Colon Carcinoma Metastatic in the Brain (tissue), 2 donors: ENCODE data around the genes RBBP9, SEC23B and SCP2D1.

- PRO-cap, 2 experiments, result no peak in any of the 2 experiments
These were observed 2.3 kb upstream of the BFSP1 start for GRCh38 chr20:17533393-17533963.

DNA sequence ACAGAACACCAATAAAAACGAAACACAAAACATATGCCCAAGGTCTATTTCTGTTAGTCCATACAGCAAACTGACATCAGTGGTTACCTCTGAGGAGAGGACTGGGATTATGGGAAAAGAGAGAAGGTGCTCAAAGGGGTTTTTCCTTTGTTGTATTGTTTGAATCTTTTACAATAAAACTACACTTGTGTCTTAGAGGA lies 4.4 kb upstream of the DSTN start:
- PRO-cap, 2 experiments, result no peak in any of the 2 experiments

DNA sequence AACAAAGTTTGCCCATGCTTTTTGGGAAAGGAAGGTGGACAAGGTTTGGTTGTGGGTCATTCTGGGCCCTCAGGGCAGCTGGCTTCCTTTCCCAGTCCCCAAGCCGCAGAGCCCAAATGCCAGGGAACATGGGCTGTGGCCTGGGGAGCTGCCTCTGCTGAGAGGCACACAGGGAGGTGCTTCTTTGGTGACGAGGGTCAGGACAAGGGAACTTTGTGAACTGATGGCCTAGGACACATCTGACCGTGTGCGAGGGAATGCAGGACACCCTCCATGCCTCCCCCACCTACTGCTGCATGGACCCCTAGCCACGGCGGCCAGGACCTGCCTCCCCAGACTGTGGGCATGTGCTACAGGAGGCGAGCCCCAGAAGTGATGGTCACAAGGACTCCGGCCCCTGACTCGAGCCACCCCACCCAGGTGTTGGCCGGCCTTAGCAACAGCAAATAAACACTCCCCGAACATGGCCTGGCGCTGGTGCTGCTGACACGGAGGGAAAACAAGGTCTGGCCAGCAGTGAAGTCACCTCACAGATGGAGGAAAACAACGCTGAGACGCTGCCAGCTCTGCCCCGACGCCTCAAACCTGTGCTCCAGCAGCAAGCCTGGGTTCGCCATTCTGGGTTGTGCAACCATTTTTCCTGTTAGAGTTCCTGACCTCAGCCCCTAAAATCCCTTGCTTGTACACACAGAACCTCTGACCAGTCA lies 55.6 kb downstream of the RRBP1 start:
- PRO-cap, 2 experiments, result no peak in any of the 2 experiments

DNA sequence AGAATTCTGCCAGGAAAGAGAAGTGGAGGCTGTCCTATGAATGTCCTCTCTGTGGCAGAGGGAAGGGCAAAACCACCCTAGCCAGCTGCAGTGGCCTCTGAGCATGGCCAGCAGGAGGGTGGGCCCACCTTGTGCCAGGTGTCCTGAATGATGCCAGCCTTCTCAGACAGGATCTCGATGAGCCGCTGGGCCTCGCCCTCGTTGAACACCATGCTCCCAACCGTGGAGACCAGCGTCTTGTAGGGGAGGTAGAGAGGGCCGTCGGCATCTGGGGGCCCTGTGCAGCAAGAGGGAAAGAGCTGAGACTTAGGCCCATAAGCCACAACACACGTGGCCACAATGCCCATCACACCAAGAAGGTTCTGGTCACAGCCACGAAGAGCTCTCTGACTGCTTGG lies 39.2 kb downstream of the RRBP1 start:
- PRO-cap, 2 experiments, result no peak in any of the 2 experiments

DNA sequence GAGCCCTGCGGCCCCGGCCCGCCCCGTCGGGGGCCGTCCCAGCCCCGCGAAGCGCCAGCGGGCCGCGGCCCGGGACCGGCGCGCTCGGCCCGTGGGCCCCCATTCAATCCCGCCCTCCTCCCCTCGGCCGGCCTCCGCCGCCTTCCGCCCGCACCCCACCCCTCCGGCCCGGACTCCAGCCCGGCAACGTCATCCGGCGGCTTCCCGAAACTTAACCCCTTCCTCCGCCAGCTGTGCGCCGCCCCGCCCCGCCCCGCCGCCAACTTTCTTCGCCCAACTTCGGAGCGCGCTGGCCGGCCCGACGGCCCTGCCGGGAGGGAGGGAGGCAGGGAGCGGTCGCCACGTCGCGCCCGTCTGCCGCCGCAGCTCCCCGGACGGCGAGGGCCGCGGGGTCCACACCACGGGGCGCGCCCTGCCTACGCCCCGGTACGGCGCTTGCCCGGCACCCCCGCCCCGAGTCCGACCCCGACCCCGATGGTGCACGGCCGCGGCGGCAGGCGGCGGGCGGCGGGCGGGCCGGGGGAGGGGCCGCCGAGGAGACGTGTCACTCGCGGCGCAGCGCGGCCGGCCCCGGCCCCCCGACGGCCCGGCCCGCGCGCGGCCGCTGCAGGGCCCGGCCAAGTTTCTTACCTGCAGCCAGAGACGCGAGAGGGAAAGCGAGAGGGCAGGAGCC lies 508 bp downstream of the RRBP1 start:
- PRO-cap, 2 experiments, result peak in 1 of 2 experiments; most common plus-strand start position 276 of the sequence (in 1); most common minus-strand start position 157 of the sequence (in 1)

DNA sequence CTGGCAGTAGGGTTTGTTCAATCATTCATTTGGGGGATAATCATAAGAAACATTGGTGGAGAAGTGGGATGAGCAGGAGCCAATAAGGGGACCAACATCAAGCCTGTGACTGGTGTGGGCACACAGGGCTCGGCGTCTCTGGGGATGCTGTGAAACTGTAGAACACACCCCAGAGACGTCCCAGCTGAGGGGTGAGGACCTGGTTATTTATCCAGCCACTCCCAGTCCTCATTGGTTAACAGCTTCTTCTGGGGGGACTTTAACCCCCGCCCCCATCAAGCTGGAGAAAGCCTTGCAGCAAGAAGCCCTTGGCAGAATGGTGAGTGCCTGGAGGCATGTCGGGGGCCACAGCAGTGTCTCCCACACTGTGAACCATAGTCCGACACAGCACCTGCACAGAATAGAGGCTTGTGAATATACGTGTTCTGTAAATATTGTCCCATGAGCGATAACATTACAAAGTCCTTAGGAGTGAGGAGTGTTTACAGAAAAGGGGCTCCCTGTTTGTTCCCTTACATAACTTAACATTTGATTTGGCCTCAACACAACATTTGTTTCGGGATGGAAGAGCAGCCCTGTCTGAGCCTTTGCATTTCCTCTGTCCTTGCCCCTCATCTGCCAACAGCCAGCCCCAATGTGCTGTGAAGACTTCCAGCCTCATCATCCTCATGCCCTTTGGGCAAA lies 2.1 kb upstream of the RRBP1 start:
- PRO-cap, 2 experiments, result peak in 1 of 2 experiments; most common plus-strand start position 314 of the sequence (in 1); most common minus-strand start position 140 of the sequence (in 1)

DNA sequence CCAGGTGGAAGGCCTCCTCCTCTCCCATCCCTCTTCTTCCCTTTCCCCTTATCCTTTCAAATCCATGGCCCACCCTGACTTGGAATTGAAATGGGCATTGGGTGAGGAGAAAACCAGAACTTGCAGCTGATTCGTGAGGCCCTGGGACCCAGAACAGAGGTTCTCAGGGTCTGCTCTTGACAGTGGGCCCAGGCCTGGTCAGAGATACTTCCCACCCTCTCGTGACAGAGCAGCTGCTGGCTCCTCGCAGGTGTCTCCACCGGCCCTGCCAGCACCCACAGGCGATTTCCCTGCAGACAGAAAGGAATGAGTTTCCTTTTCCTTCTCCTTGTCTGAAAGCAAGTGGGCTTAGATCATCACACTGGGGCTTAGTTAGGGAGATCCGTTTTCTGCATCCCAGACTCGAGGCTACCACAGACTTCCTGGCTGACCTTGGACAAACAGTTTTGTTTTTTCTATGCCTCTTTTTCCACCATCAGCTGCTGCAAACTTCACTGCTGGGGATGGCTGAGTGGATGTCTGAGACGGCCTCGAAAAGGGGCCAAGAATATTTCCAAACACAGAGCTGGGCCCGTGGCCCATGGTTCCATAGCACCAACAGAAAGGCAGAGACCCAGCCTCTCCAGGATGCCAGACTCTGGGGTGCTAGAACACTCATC lies 86.4 kb downstream of the BANF2 start:
- PRO-cap, 2 experiments, result no peak in any of the 2 experiments

- PRO-cap, 2 experiments, result no peak in any of the 2 experiments
These were observed 5.8 kb downstream of the SNX5 start for GRCh38 chr20:17962484-17963441.

DNA sequence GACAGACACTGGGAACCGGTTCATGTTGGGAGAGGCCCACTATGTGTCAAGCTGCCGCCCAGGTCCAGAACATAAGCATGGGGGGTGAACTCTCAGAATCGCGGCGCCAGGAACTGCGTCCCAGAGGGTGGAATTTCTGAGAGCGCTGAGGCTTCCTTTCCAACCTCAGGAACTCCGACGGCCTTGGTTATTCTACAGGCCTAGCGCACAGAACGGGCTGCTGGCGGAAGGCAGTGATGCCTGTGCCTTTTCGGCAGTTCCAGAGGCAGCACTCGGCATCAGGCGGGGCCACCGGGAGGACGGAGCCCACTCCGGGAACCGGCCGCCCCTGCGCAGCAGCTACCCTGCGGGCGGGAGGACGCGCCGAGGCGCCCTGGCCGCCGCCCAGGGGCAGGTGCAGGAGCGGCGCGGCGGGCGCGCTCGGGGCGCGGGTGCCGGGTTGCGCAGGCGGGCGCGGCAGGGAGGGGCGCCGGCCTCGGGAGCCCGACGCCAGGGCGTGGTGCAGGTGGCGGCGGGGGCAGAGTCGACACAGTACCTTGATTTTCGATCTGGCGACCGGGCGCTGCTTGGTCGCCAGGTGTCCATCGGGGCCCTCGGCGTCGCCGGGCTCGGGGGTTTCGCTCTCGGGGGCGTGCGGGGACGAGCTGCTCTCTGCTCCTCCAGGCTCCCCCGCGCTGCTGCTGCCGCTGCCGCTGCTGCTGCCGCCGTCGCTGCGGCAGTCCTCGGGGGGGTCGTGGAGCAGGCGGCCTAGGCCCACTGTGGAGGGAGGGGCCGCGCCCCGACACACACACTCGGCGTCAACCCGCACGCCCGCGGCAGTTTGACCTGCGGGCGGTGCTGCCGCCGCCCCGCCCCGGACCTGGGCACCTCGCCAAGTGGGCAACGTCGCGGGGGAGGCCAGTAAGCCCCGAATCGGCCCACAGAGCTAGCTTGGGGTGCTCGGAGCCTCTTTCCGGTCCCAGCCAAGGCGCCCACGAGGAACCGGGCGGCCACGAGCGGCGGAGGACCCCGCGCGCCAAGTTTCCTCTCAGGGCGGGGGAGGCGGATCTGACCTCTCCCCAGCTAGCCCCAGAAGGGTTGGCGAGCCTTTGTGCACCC lies 1.2 kb downstream of the OVOL2 start:
- PRO-cap, 2 experiments, result peak in 2 of 2 experiments; most common plus-strand start position 818 of the sequence (in 2); most common minus-strand start position 370 of the sequence (in 1)

GRCh38 chr20:18288664-18289293 lies 452 bp downstream of the ZNF133 start:
- PRO-cap, 2 experiments, result no peak in any of the 2 experiments

GRCh38 chr20:18496520-18497614 lies at the start of gene RBBP9:
TSS of gene RBBP9 (minus strand) at chr20:18497225.
- PRO-cap, 2 experiments, result peak in 1 of 2 experiments; most common minus-strand start chr20:18497203 (in 1)

DNA sequence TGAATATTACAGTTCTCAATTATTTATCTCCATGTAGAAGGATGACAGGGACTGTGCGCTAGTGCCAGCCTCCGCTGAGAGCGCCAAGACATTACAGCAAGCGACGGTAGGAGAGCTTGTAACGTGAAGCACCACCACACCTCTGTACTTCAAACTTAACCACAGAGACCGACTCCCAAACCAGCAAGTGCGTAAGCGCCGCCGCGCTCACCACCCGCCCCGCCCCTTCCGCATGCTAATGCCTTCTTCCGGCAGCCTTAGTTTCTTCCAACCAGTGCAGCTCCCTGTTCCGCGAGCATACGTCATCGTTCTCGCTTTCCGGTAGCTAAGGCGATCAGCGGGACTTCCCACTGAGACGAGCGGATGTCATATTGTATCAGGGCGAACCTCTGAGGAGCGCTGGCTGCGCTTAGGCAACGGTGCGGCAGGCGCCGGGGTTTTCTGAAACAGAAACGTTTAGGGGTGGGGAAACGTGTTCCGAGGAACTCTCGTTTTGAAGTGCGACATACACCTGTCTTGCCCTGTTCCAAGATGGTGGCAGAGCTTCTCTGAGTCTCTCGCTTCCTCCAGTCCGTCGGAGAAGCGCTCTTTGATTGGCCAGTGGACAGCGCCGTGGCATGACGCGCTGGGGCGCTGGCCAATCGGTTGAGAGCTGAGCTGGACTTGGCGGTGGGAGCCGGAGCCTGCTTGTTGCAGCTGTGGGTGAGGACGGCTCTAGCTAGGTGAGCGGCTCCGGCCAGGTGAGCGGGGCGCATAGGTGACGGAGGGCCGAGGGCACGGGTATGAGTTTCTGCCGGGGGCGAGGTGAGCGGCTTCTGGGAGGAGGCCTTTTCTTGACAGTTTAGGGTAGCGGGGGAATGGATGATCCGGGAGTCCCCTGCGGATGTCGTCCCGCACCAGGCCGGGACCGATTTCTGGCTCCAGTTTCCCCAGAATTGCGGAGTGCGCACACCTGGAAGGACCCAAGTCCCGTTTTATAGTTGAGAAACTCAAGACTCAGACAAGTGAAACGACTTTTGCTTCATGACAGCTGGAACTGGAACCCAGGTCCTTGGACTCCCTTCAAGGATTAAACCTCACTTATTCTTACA lies at the start of gene SEC23B:
Gene SEC23B, plus strand, starts transcription at position 690 of the 1,091 bp plus-strand sequence.
- PRO-cap, 2 experiments, result peak in 2 of 2 experiments; most common plus-strand start position 314 of the sequence (in 2); most common minus-strand start position 146 of the sequence (in 1)

- PRO-cap, 2 experiments, result no peak in any of the 2 experiments
These were observed 11.8 kb downstream of the SEC23B start for GRCh38 chr20:18519469-18520018.

GRCh38 chr20:18813486-18813914 lies at the start of gene SCP2D1:
TSS of gene SCP2D1 (plus strand) at chr20:18813783.
- PRO-cap, 2 experiments, result no peak in any of the 2 experiments

GRCh38 chr20:19541200-19541438 lies 216.9 kb upstream of the RIN2 start:
- PRO-cap, 2 experiments, result no peak in any of the 2 experiments

- PRO-cap, 2 experiments, result peak in 2 of 2 experiments; most common plus-strand start chr20:19757599 (in 1); most common minus-strand start chr20:19757501 (in 2)
These were observed 704 bp upstream of the RIN2 start for GRCh38 chr20:19757347-19757761.

DNA sequence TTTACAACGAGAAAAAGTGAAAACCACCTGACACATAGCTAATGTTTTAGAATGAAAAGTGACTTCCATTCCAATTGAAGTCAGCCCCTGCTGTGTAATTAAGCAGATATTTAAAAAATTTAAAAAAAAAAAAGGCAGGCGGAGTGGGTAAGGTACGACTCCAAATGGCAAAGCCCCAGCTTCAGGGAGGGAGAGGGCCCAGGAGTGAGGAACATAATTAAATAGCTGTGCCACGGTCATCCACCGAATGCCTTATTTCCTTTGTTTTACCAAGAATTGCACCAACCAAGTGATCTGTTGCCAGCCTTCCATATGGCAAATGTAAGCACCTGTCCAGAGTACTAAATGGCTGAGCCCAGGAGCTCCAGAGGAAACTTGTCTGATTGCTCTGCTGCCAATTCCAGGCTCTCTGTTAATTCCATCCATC lies 100.2 kb upstream of the NAA20 start:
- PRO-cap, 2 experiments, result no peak in any of the 2 experiments

DNA sequence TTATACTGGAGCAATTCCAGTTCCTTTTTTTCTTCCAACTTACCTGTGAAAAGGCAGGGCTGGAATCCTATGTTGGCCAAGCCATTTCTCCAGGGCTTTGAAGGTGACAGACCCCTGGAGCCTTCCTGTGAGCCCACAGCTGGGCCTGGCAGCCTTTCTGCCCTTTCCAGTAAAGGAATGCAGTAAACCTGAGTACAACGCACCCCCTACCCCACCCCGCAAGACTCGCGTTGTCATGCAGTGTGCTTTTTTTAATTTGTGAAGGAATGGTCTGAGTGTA lies 42.9 kb upstream of the NAA20 start:
- PRO-cap, 2 experiments, result no peak in any of the 2 experiments

- PRO-cap, 2 experiments, result peak in 1 of 2 experiments; most common plus-strand start chr20:19975655 (in 1); most common minus-strand start chr20:19975603 (in 1)
These were observed 41.5 kb upstream of the NAA20 start for GRCh38 chr20:19975426-19976315.

DNA sequence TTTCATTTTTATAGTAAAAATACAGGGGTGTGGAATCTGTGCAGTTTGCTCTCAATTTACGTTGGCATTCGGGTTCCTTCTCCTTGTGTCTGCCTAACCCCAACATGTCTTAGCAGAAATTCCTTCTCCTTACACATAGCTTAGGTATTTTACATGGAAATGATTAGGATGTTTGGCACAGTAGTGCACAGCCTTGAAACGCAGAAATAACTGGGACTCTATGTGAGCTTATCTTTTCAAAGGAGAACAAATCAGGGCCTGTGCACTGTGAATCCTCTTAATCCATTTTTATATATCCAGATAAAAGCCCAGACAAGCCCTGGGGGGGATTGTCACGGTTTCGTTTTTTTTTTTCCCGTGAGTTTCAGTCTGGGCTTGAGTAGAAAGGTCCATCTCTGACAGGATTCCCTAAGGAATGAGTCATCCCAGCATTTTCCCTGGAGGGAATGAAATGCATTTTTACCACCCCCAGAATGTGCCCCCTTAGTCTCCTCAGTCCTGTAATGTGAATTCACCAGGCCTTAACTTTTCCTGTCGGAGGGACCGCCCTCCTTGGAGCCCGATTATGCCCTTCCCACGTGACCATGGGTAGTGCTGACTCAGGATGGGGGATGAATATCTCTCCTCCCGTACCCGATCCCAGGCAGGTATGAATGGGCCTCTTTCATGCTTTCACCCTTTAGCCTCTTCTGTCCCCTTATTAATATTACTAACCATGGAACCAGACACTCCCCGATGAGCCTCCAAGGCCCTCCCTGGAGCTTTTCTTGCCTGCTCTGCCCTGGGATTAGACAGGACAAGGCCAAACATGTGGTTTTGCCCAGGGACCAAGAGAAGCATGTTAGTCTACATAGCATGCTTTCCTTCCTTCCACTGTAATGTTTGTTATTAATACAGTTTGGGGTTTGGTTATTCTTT lies 24.0 kb upstream of the NAA20 start:
- PRO-cap, 2 experiments, result no peak in any of the 2 experiments